Type B pancreatic cell (in vitro differentiated cells): ENCODE data around the gene NENF.

DNA sequence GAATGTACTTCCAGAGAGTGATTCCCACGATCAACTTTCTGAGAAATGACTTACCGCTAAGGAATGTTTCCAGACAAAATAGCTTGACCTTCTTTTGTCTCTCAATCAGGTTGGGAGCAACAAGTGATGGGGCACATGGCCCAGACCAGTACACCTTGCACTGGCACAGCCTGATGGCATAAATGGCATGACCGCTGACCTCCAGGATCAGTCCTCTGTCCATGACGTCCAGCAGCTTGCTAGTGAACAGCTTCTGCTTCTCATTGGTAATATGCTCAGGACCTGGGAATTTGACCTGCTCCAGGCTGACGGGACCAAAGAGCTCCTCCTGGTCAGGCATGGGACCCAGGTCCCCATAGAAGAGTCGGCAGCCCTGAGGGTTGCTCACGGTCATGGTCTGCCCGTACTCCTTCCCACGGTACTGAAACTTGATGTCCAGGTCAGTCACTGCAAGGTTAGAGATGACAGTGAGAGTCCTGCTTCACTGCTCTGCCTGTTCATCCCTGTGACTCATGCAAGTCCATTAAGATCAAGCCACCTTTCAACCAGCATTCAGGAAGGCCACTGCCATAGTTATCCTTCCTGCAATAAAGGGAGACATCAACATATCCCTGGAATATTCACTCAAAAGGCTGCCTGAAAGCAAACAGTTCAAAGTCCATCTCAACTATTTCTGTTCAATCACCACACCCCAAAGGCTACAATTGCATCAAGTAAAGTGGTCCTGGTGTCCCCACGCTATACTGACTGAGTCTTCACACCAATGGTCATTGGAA lies 6.3 kb upstream of the C1orf74 start:
- PRO-cap, result unidirectional peak, minus-strand start at position 697 of the sequence

- PRO-cap, result no peak
Measured at GRCh38 chr1:209938328-209938931, 413 bp downstream of the SYT14 start.

DNA sequence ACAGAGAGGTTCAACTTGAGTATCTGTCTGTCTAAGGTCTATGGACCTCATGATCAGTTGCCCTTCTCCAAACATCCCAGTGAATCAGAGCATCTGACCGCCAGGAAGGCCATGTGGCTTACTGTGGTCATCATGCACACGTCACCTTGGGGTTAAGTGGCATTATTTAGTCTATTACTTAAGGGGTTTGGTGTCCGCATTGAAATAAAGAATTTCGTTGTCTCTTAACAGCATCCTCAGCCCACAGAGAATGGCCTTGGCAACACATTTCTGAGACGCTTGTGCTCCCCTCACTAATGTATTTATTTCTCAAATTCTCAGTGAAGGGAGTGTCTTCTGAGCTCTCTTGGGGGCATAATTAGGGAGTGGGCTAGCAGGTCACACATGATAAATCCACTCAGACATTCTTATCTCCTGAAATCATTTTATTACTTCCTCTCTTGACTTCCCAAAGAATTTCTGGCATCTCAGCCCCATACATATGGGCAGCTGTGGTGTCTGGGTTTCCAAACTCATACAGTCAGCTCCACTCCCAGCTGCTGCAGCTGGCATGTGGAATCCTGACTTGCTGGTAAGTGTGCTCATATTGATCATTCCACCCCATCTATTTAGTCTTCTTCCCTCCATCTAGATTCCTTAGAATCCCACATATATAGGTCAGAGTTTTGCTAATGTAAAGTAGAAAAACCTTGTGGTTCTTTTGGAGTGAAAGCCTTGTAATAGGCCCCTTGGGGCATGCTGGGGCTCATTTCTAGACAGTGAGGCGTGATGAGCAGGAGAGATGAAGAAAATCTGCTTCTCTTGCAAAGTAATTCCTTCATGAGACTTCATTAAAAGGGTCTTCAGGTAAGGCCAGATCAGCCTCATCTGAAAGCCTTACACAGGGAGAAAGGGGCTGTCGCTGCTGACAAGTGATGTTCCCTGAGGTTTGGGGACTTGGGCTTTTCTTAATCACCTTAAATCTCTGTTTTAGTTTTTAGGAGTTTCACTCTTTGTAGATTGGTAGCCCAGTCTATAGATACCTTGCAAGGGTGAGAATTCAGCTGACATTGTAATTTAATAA lies 110.5 kb downstream of the HHAT start:
- PRO-cap, result no peak

GRCh38 chr1:211259633-211260208 lies 555 bp downstream of the RCOR3 start:
- PRO-cap, result bidirectional peak, plus-strand start at chr1:211259689, minus-strand start at chr1:211259734

GRCh38 chr1:211560610-211560967 lies 18.4 kb downstream of the SLC30A1 start:
- PRO-cap, result no peak

DNA sequence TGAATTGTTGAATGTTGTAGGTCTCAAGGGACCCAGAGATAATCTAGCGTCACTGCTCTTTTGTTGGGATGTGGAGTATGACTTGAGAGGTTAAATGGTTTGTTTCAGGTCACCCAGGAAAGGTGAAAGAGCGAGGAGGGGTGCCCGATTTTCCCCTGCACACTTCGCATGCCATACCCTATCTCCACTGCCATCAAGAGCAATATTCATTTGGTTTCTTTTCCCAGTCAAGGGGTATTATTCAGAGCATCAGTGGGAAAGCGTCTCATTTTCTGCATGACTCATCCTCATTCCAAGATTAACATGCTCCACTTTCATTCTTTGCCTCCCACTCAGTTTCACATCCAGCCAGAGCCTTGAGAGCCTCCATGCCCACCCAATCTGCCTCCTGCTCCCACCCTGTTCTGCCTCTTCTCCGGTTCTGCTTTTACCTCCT lies 13.2 kb upstream of the SLC30A1 start:
- PRO-cap, result no peak

GRCh38 chr1:211606458-211606805 lies 27.5 kb upstream of the SLC30A1 start:
- PRO-cap, result no peak

GRCh38 chr1:211632094-211632575 lies 43.3 kb downstream of the NEK2 start:
- PRO-cap, result no peak

- PRO-cap, result no peak
Measured at GRCh38 chr1:211643126-211644288, 31.9 kb downstream of the NEK2 start.

- PRO-cap, result no peak
Measured at GRCh38 chr1:211746431-211746776, 71.0 kb upstream of the NEK2 start.

DNA sequence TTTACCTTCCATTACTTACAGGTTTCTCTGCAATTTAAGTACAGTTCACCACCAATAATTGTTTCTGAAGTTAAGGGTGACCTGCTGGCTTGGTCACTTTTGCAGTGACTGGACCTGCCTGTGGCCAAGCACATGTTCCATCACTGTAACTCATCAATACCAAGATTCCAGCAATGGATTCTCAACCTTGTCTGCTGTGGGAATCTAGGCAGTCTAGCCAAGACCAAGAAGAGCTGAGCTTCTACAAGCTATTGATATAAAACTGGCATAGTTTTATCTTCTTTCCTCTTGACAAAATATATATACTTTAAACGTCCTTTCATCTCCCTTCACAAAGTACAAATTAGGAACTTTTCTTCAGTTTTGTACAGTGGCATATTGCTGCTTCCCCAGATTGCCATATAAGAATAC lies 71.4 kb upstream of the NEK2 start:
- PRO-cap, result no peak

GRCh38 chr1:211919984-211920500 lies 89.5 kb upstream of the LPGAT1 start:
- PRO-cap, result no peak

- PRO-cap, result no peak
Measured at GRCh38 chr1:212119279-212119923, 83.9 kb downstream of the DTL start.

DNA sequence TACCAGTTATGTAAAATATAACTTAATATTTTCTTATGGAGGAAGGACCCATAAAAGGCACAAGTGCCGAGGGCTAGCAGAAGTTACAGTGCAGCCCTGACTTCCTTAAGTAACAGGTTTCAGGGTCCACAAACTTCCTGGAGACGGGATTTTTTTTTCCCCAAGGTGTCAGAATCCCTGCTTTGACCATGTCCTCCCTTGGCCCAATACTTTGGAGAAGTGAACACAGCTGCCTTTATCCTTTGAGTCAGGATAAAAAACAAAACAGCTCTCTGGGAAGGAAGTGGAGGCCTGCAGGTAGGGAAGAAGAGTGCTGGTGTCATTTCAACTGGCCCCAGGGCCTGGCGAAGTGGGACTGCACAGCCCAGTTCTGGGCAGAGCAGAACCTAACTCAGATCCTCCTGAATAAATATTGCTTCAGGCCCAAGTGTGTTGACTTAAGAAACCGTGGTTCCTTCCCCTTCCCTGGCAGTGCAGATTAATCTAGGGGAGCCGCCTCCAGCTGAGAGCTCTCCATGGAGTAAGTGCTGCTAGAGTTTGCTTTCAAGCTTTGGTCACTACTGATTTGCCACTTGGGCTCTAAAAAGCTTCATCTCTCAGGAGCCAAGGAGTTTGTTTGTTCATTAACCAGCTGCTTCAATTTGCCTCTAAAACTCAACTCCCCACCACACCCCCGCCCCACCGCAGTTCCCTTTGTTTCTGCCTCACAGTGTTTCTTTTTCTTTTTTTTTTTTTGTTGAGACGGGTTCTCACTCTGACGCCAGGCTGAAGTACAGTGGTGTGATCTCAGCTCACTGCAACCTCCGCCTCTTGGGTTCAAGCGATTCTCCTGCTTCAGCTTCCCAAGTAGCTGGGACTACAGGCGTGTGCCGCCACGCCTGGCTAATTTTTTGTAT lies 112.0 kb downstream of the DTL start:
- PRO-cap, result no peak

DNA sequence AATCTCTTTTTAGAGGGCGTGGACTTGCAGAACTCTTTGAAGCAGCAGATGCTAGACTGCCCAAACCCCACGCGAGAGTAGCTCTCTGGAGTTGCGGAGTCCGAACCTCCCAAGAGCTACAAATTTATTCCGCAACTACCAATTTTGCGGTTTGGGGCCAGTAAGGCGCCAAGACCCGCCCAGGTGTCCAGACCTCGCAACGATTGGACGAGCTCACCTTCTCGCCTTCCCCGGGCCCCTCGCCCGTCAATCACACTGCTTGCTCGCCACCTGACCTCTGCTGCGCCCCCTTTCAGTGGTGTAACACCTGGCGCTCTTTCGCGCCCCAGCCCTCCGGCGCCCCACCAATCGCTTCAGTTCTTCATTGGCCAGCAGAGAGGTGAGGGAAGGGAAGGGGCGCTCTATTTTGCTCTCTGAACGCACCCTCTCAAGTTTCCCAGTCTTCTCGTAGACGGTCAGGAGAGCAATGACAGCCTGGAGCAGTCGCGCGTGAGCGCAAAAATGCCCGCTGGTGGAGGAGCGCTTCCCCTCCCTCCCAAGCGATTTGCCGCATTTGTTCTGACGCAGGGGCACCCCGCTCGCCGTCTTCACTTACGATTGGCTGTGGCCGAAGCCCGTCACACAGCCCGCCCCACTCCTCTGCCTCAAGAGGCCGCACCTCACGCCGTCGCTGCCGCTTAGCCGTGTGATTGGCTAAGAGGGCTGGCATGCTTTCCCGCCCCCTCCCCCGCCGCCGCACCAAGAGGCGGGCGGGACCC lies 475 bp upstream of the PPP2R5A start:
- PRO-cap, result bidirectional peak, plus-strand start at position 269 of the sequence, minus-strand start at position 126 of the sequence; bidirectional peak, plus-strand start outside the sequence, minus-strand start at position 447 of the sequence

DNA sequence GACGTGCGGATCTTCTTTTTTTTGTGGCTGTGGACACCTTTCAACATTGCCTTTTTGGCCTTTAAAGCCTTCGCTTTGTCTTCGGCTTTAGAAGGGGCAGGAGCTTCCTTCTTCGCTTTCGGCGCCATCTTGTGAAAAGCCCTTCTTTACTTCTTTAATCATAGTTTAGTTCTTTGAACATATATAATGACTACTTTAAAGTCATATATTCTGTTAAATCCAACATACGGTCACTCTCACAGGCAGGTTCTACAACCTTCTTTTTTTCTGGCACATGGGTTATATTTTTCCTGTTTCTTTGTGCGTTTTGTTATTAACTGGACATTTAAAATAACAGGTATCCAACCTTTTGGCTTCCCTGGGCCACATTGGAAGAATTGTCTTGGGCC lies 24.2 kb downstream of the PPP2R5A start:
- PRO-cap, result no peak

DNA sequence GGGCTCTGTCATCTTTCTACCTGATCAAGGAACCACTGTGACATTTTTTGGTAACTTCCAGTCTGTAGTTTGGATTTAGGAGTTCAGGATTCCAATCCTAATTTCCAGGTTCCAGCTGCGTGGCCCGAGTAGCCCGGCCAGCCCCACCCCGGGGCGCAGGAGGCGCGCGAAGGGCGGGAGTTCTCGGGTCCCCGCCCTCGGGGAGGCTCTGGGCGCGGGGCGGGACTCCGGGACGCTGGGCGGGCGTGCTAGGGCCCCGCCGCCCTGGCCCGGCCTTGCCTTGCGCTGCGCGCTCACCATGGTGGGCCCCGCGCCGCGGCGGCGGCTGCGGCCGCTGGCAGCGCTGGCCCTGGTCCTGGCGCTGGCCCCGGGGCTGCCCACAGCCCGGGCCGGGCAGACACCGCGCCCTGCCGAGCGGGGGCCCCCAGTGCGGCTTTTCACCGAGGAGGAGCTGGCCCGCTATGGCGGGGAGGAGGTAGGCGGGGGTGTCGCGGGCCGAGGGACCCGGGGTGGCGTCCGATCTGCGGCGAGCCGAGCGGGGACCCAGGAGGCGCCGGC lies at the start of gene NENF:
Gene NENF (plus strand): TSS at position 275 of the 558 bp plus-strand sequence.
- PRO-cap, result bidirectional peak, plus-strand start at position 225 of the sequence, minus-strand start at position 155 of the sequence

DNA sequence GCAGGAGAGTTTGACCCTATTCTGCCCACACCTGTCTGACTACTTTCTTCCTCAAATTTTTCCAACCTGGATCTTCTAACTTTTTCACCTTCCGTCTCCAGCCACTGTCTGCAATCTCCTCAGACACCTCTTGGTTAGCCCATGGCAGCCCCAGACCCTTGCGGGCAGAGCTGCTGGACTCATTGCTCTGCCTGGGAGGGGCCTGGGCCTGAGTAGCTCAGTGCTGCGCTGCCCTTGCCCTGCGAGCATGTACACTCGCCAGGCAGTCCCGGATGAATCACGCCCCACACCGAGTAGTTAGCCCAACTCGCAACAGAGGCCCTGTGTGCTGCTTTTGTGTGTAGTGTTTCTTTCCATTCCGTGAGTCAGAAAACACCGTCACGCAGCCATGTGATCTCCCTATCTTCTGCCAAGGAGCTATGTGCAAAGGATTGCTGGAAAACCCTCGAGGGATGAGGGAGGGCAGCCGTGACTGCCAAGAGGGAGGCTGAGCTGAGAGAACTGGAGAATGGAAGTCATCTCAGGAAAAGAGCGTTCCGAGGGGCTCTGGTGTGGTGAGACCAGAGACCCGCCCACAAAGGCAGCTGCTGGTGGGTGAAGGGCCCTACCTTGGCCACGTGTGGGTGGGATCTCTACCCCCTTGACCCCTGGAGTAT lies 37.3 kb downstream of the NENF start:
- PRO-cap, result no peak

DNA sequence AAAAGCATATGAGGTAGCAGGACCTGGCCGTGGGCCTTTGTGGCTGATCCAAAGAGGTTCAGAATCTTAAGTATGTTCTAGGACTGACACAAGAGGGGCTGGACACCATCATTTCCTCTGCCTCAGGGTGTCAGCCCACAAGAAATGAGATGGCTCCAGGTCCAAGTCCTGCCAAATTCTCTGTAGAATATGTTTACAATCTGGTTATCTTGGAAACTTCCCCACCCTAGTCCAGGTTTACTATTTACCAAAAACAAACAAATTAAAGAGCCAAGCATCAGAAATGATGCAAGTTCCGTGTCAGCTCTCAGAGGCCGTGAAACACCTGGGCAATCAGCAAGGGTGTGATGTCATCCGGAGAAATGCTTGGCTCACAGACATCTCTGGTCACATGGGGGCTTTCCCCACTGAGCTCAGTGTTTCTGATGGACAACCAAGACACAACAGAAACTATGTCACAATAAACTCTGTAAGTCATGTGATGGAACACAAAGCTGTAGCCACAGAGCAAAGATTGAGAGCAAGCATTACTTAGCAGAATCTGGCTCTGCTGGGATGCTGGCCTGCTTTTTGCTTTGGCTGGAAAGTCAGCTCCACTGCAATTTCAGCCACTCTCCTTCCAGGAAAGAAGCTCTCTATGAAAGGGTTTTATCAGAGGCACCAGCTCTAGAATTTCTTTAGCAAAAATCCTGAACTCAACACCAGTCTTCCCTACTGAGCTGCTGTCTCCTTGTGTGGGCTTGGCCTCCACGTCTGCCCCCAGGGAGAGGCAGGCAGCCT lies 55.8 kb downstream of the NENF start:
- PRO-cap, result no peak

GRCh38 chr1:212611520-212612110 lies 3.1 kb downstream of the ATF3 start:
- PRO-cap, result unidirectional peak, plus-strand start at chr1:212611621; unidirectional peak, plus-strand start at chr1:212611803